Caco-2 (cell line): ENCODE data around the genes ASCC3 and HACE1.

- PRO-cap, result no peak
- RRBS, result no CpG with 5 or more reads among the region's 4 CpGs
Measured at GRCh38 chr6:96898574-96899044, 918 bp upstream of the NDUFAF4 start.

GRCh38 chr6:96926368-96926984, 1.9 kb downstream of the KLHL32 start:
- PRO-cap, result no peak
- RRBS, result no CpG with 5 or more reads among the region's 3 CpGs

DNA sequence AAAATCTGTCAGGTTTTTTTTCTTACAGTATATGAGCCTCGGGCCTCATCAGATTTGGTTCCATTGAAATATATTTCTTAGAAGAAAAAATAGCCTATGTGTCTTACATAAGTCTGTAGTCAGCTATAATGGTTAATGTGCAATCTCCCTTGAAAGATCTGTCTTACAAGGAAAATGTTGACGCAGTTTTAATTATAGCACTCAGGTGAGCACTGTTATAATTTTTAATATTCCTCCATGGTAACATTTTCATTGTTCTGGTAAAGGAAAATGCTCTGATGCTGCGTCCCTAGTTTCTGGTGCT, 178.5 kb downstream of the MMS22L start:
- PRO-cap, result no peak
- RRBS, result no CpG with 5 or more reads among the region's 3 CpGs

DNA sequence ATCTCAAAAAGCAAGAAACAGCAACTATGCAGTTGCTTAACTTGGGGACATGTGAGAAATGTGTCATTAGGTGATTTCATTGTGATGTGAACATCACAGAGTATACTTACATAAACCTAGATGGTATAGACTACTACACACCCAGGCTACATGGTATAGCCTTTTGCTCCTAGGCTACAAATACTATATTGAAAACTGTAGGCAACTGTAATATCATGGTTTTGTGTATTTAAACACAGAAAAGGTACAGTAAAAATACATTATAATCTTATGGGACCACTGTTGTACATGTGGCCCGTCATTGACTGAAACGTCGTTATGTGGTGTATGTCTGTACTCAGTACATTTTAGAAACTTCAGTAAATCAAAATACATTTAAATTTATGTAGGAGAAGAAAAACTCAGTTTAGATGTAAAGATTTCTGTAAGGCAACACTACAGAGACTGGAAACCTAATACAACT, 3.4 kb upstream of the COQ3 start:
- PRO-cap, result no peak
- RRBS, result no CpG with 5 or more reads among the region's 3 CpGs

DNA sequence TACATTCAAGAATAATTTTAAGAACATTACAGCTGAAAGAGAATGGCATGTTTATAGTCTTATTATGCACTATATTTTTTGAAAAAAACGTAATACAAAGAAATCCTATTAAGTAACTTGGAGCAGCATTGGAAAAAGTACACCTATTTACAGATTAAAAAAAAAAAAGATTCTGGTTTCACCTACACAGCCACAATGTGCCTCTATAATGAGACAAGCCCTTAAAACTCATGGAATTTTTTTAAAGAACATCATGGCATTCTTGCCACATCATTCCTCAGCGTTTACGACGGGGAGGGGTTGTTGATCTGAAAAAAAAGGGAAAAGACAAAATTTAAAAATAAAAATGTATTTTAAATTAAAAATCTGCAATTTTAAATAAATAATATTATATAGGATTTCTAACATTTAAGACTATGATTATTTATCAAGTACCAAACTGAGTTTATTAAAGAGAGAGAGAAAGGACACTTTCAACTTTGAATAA, 6.1 kb upstream of the COQ3 start:
- PRO-cap, result no peak
- RRBS, result no CpG with 5 or more reads among the region's 4 CpGs

DNA sequence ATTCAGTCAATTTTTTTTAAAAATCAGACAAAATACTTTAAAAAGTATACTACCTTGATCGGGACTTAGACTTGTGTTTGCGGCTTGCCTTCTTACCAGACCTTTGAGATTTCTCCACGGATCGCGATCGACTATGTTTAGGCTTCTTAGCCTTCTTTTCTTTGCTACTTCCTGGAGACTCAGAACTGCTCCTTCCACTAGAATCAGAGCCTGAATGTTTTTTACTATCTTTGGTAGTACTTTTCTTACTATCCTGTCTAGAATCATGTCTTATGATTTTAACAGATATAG, 6.4 kb upstream of the COQ3 start:
- PRO-cap, result no peak
- RRBS, result no CpG with 5 or more reads among the region's 6 CpGs

DNA sequence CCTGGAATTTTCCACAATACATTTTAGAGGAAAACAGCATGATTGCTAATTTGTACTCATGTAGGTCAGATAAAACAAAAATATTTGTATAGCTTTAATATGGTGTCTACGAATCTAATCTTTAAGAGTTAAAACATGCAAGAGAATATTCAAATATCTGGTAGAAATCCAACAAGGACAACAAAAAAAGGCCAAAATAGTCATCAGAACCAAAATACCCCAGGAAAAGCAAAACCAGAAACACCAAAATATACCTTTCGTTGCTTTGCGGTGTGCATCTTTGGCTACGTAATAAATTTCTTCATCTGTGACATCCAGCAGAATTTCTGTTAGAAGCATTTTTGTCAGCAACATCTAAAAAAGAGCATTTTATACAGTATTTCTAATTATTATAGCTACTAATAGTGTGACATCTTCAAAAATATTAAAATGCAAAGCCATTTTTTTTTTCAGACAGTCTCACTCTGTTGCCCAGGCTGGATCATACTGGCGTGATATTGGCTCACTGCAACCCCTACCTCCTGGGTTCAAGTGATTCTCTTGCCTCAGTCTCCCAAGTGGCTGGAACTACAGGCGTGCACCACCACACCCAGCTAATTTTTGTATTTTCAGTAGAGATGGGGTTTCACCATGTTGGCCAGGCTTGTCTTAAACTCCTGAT, 10.5 kb upstream of the COQ3 start:
- PRO-cap, result no peak
- RRBS, result no CpG with 5 or more reads among the region's 6 CpGs

DNA sequence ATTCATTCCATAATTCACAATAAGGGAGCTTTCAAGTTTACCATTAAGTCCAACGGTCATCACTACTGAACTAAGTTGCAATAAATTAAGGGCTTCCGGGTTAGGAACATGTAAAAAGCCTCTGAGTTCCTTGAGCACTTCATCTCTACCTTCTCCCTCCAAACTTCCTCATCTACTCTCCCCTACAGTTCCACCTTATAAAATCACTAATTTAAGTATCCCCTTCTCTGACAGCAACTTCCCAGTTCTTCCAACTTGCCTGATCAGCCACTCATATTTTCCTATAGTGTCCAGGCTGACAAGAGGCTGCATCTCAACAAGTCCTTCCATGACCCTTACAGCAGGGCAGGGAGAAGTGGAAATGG, 2.6 kb downstream of the USP45 start:
- PRO-cap, result no peak
- RRBS, result no CpG with 5 or more reads among the region's 2 CpGs

DNA sequence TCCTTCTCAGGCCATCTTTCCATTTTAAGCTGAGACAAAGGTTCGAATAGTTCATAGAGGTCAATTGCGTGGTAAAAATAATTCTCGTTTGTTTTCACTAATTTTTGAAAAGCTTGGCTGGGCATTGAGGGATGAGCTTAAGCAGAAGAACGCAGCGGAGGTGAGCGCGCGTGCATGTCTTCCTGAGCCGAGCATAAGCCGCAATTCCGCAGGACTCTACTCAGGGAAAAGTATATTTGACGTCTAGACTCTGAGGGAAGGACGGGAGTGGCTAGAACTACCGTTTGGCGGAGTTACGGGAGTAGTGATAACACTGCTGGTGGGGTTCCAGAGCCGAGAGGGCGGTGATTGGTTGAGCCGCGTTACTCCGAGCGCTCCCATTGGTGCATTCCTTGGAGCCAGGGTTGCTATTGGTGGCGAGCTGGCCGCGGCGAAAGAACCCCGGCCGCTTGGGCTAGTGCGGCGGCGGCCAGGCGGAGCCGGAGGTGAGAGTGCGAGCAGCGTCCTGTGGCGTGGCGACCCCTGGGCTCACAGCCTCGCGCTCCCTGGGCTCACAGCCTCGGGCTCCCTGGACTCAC, 11.8 kb downstream of the PRDM13 start:
- PRO-cap, result no peak
- RRBS, result 91% methylated on average over 7 of the region's 40 CpGs

GRCh38 chr6:100454930-100455774, 9.6 kb downstream of the SIM1 start:
- PRO-cap, result no peak
- RRBS, result 94% methylated on average over 16 of the region's 42 CpGs

- PRO-cap, result no peak
- RRBS, result no CpG with 5 or more reads among the region's 2 CpGs
Measured at GRCh38 chr6:100482555-100483163, 17.9 kb upstream of the SIM1 start.

GRCh38 chr6:100880650-100881688, at the start of gene ASCC3:
ASCC3 (minus strand) TSS chr6:100881329.
- PRO-cap, result bidirectional peak, plus-strand start at chr6:100880912, minus-strand start at chr6:100880920; bidirectional peak, plus-strand start at chr6:100881479, minus-strand start at chr6:100881324
- RRBS, result 2% methylated on average over 40 of the region's 86 CpGs

DNA sequence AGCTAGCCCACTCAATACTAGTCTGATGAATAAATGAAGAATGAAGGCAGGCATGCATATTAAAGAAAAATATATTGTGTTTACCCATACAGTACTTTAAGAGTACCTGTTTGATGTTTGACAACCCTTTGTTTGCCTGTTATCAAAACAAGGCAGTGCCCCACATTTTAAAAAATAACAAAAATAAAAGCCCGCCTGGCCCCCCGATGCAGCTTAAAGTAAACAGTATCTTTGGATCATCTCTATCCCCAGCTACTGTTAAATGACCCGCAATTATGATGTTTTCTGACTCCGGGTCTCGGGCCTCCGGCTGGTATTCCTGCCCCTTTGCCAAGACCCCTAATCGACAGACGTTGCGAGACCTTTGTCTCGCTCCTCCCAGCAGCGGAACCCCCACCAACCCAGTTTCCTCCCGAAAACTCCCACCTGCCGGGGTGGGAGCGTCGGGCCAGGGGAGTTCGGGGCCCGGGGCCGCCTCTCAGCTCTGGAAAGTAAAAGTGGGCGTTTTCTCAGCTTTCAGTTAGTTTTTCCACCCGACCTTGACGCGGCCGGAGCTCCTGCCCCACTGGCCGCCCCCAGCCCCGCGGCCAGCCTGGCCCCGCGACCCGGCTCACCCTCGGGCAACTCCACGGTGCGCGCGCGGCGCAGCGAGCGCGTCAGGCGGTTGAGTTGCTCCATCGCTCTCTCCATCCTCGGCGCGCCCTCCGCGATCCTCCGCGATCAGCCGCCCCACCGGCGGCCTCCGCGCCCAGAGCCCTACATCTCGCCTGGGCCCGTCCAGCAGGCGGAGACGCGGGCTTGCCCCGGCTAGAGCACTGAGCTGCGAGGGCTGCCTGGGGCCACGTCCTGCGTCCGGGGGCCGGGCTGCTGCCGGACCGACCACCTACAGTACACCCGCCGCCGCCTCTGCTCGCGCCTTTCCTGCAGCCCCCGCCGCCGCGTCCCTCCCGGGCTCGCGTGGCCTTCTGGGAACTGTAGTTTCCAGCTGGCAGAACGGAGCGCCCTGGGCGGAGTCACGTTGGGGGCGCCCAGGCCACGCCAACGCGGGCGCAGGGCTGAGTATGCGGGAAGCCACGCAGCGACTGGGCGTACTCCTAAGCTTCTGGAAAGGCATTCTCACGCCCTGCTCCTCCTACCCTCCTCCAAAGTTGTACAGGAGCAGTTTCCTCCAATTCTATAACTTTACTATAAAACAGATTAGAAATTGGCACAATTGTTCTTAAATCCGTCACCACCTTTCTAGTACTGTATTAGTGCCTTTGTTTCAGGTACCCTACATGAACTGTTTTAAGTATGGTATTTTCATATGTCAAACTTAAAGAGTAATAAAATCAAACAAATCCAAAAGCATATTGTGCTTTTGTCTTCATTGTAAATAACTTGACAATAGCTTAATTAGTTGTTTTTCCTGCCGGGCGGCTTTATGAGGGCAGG, at the start of gene HACE1:
TSS of gene HACE1 (minus strand) at position 967 of the 1,434 bp plus-strand sequence.
- PRO-cap, result bidirectional peak, plus-strand start at position 710 of the sequence, minus-strand start at position 594 of the sequence; bidirectional peak, plus-strand start at position 1,058 of the sequence, minus-strand start at position 908 of the sequence
- RRBS, result 3% methylated on average over 53 of the region's 95 CpGs

DNA sequence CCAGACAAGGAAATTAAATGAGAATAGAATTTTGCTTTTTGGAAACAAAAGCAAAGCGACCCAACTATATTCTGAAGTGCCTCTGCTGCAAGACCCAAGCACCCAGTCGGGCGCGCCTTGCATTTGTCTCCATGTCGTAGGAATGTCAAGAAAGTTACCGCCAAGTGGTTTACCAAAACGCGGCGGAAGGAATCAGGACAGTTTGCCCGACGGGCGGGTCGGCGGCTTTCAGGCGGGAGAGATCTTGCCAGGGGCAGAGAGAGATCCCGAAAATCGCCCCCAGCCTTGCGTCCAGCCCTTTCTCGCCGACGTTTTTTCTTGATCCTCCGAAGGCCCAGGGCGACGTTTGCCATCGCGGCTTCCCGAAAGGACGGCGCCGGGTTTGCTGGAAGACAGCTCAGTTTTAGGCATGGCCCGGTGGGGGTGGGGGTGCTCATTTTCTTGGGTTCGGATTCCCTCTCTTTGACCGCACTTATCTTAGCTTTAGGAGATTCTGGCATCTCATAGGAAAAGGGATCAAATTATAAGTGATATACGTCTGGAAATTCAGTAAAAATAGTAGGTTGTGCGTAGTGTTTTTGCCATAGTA, 3.9 kb upstream of the LIN28B start:
- PRO-cap, result no peak
- RRBS, result no CpG with 5 or more reads among the region's 35 CpGs

DNA sequence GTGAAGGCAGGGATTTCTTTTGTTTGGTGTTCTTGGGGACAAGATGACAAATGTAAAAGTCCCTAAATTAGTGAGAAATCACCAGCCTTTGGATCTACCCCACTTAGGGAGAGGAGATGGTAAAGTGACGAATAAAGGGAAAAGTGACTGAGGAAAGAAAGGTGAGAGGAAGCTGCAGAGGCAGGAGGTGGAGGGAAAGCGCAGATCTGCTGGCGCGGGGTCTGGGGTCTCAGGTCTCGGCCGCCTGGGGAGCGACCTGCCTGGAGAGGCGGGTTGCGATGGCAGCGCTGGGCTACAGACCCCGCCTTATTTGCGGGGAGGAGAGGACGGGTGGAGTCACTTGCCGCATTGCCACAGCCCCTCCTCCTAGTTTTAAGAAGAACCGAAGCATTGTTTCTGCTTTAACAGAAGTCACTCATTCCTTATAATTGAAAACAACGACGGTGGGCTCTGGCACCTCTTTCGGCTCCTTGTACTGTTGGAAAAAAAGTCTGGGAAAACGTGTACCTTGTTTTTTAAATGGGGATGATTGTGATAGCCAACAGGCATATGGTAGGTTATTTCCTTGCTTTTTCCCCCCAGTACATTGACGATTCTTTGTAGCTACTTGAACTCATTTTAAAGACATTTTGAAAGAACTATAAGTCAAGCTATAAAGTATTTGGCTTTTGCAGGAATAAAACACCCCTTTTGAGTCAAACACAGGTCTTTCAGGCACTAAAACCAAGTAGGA, 3.3 kb upstream of the LIN28B start:
- PRO-cap, result no peak
- RRBS, result no CpG with 5 or more reads among the region's 20 CpGs

DNA sequence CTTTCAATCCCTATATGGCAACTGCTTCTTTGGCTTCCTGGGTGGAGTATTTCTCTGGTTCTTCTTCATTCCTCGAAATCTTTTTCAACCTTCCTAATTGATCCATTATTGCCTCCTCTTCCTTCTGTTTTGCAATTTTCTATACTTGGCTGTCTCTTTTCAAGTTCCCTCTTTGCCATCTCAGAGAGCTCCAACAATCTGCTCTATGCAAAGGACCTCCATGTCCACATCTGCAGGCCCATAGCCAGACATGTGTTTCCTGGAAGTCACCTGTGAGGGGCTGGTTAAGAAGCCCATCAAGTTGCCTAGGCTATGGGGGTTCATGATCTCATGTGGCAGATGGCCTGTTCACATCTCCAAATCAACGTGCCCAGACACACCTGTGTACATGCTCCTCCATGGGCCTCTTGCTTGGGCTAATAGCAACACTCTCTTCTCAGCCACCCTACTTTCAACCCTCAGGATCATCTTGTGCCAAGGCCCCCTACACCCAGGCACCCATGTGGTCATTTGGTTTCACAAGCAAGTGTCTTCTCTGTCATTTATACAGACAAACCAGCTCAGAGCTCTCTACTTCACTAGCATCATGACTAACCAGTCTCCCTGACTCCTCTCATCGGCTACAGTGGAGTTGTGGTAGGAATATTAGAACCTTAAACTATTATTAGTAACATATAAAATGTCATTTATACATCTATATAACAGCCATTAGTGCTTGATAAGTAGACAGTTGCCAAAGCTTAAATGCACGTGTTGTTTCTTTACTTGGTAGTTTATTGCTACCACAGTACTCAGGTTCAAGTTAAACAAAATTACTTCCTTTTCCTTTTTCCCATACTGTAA, 106.0 kb downstream of the PREP start:
- PRO-cap, result no peak
- RRBS, result no CpG with 5 or more reads among the region's 4 CpGs

DNA sequence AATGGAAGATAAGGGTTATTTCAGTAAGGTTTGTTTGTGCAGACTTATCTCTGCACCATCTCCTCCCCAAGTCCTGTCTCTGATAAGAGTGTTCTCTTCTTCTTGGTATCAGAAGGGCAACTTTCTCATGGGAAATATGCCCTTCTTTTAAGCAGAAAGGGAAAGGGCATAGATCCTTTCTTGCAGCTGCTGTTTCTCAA, 51.9 kb upstream of the PREP start:
- PRO-cap, result no peak

GRCh38 chr6:105484642-105485034, 81.8 kb upstream of the PREP start:
- PRO-cap, result no peak
- RRBS, result no CpG with 5 or more reads among the region's 6 CpGs

GRCh38 chr6:105794118-105794879, 291.8 kb upstream of the PRDM1 start:
- PRO-cap, result no peak
- RRBS, result no CpG with 5 or more reads among the region's 7 CpGs

DNA sequence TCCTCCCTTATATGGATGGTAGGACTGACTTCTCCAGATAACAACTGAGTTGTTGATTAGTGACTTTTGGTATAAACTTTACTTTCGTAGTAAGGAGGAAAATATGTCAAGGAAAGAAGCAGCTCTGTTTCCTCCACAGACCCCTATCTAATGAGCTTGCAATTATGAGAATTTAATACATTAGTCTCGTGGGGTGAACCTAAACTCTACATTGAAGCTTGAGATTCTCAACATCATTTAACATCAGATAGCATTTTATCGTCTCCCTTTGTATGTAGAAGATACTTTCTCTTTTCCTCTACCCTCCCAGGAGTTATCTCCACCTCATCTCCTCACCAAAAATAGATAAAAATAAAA, 79.9 kb upstream of the PRDM1 start:
- PRO-cap, result no peak
- RRBS, result no CpG with 5 or more reads among the region's 3 CpGs